Peyer's patch (tissue), 4 donors: ENCODE measurements around the gene SLFN11.

DNA sequence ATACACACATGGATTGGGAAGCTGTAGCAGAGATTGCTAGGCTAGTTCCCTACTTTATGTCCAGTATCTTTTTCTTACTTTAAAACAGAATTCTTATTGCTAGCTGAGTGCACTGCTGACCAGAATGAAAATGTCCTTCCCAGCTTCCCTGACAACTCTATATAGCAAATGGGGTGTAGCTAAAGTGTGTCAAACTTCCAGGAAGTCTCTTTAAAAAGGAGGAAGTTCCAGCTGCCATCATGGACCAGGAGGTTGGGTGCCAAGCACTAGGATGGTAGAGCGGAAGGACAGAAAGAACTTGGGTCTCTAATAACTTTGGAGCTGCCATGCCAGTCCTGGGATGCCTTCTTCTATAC lies 140.8 kb downstream of the MYO1D start:
- PRO-cap, result no peak
- RAMPAGE, long total RNA, 4 experiments, result no peak in any of the 4 experiments

- PRO-cap, result no peak
- RAMPAGE, long total RNA, 4 experiments, result no peak in any of the 4 experiments
These were observed 41.6 kb downstream of the MYO1D start for GRCh38 chr17:32835173-32835842.

GRCh38 chr17:33292053-33292270 lies 1.1 kb downstream of the ASIC2 start:
- PRO-cap, result no peak
- RAMPAGE, long total RNA, 4 experiments, result no peak in any of the 4 experiments

DNA sequence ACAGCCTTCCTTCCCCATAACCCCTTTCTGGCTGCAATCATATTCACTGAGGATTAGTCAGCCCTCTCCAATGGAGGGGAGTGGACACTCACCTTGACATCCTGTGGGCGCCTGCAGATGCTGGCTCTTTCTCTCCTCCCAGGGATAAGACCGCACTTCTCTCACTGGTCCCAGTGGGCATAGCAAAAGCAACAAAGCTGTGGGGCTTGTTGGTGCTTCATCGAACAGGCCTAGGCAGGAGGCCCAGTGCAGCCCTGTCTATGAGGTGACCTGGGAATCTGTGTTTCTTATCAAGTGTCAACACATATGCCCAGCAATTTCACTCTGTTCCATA lies 271.0 kb upstream of the CCL2 start:
- PRO-cap, result no peak
- RAMPAGE, long total RNA, 4 experiments, result no peak in any of the 4 experiments

GRCh38 chr17:34298144-34298522 lies 12.6 kb downstream of the CCL11 start:
- PRO-cap, result no peak
- RAMPAGE, long total RNA, 4 experiments, result no peak in any of the 4 experiments

DNA sequence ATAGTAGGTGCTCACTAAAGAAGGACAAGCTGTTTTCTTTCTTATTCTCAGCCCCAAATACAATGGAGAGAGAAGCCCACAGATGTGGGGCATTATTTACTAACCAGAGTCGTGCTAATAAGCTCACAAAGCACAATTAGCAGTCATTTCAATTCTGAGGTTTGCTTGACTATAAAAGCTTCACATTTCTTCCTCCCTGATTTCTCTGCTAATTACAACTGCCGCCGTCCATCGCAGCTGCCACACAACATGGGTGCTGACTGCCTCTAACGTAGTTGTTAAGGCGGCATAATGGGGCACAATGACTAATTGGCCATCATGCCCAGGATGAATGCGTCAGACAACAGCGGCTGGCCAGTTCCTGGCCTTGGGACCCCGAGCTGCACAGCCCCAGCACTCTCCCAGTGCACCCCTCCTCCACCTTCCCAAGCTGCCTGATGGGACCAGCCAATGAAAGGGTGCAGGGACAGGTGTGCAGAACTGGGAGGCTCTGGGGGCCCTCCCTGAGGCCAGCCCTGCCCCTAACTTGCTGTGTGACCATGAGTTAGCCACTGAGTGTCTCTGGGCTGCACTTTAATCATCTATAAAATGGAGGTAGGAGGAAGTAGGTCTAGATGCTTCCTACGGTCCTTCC lies 109.2 kb downstream of the CCT6B start:
- PRO-cap, result no peak
- RAMPAGE, long total RNA, 4 experiments, result no peak in any of the 4 experiments

DNA sequence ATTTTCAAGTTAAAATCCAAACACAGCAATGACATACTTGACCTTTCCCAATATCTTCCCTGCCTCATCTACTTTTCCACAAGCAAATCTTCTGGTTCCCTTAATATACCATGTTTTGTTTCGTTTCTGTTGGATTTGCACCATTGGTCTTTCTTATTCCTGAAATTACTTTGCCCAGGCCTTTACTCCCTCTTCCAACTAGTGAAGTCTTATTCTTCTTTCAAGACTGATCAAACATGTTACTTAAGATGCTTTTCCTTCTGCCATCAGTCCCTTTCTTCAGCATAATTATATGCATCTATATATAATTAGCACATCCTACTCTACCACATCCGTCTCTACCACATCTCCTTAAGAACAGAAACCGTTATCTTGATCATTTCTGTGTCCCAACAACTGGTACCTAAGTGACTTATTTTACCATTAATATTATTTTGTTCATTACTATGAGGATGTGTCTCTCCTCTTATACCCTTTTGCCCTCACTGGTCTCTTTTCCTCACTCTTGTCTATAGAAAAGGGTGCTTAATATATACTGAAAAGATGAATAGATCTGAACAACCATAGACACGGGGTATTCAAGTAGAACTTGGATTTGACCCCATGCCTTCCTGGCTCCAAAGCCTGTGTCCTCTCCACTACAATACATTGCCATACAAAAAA lies 889 bp downstream of the CCT6B start:
- PRO-cap, result no peak
- RAMPAGE, long total RNA, 4 experiments, result no peak in any of the 4 experiments

DNA sequence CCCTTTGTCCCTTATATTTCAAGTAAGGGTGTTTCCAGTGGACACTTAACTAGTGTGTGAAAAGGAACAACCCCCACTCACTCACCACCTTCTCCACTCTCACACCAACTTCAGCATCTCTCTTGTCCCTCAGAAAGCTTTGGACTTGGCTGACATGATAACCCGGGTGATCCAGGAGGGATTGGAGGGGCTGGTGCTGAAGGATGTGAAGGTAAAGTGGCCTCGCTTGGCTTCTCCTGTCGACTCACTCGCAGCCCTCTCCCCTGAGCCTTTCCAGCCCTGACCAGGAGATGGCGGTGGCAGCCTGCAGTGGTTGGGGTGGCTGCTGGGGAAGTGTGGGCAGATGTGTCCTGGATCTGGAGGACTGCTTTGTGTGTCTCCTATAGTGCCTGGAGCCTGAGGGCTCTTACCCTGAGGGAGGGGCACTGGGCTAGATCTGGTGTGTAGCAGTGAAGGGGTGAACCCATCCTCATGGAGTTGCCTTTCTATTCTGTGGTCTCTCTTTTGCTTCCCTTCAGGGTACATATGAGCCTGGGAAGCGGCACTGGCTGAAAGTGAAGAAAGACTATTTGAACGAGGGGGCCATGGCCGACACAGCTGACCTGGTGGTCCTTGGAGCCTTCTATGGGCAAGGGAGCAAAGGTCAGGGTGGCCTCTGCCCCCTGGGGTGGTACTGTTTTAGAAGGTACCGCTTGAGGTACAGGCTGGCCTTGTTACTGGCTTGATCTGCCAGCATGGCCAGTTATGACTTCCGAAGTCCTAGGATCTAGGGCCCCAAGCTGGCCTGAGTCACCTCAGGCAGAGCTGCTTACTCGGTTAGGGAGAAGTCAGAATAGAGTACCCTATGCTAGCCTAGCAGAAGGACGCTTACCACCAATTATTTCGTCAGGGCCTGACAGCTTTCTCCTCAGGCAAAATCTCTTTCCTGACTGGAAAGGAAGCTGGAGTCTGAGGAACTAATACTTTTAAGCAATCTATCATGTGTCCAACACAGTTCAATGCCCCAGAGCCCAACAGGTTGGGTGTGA lies 18.1 kb downstream of the LIG3 start:
- PRO-cap, result no peak
- RAMPAGE, long total RNA, 4 experiments, result no peak in any of the 4 experiments

DNA sequence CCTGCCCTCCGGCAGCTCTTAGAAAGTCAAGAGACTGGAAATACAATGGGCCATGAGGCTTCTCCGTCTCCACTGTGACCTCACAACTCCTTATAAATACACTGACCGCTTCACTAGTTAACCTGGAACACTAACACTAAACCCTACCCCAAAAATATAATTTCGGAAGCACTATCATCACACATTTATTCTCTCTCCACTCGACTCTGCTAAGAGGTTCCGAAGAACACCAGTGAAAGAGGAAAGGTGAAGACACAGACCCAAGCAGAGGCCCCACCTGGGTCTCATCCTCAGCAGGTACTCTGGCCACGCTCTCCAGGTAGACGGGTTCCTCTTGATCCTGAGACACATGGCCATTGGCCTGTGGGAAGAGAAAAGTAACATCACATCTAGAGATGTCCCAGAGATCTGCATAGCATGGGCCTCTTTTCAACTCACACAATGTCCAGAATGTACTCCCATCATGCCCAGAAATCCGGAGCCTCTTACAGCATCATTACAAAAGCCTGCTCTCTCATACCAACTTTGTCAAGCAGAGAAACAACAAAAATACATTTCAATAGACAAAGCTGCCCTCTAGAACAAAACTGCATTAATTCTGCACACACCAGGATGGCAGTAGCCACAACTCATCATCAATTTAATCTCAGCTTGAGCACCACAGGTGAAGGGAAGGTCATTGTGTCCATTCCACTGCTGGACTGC lies 37.1 kb downstream of the LIG3 start:
- PRO-cap, result no peak
- RAMPAGE, long total RNA, 4 experiments, result no peak in any of the 4 experiments

- PRO-cap, result no peak
- RAMPAGE, long total RNA, 4 experiments, result no peak in any of the 4 experiments
These were observed 24.9 kb downstream of the RFFL start for GRCh38 chr17:35038642-35038964.

GRCh38 chr17:35051074-35051662 lies 12.3 kb downstream of the RFFL start:
- PRO-cap, result no peak
- RAMPAGE, long total RNA, 4 experiments, result no peak in any of the 4 experiments

- PRO-cap, result no peak
- RAMPAGE, long total RNA, 4 experiments, result no peak in any of the 4 experiments
These were observed 6.0 kb downstream of the RFFL start for GRCh38 chr17:35057366-35058090.

- PRO-cap, result no peak
- RAMPAGE, long total RNA, 4 experiments, result no peak in any of the 4 experiments
These were observed 6.1 kb downstream of the SLC35G3 start for GRCh38 chr17:35187924-35188690.

- PRO-cap, result no peak
- RAMPAGE, long total RNA, 4 experiments, result no peak in any of the 4 experiments
These were observed 2.3 kb downstream of the SLFN5 start for GRCh38 chr17:35245058-35245679.

- PRO-cap, result no peak
- RAMPAGE, long total RNA, 4 experiments, result no peak in any of the 4 experiments
These were observed 27.7 kb downstream of the SLFN11 start for GRCh38 chr17:35345576-35346256.

DNA sequence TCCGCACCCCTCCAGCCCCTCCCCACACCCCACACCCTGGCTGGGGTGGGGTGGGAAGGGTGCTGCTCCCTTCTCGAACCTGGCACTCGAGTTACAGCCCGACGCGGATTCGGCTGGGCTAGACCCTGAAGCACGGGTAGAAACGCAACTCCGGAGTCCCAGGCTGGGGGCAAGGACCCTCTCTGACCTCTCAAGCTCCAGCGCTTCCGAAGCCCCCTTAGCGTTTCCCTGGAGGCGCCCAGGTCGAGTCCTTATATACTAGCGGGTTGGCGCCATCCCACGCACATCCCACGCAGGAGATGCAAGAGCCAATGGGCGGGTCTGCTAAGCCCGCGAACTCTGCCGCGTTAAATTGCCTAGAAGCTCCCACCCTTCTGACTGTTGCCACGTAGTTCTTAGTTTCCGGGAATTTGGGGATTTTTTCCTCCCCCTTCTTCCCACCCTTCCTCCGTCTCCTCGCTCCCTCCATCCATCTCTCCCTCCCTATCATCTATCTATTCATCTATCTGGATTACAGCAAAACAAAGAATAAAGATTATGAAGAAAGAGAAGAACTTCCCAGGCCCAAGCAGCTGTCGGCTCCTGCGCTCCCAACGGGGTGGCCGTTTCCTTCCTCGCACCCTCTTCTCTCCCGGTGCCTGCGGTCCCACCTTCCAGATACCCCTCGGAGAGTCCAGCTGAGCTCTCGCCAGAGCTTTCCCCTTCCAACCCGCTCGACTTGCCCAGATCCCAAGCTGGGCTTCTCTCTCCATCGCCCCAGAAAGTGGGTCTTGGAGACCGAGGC lies at the start of gene SLFN11:
SLFN11 (minus strand) TSS at position 227 of the 784 bp plus-strand sequence.
- PRO-cap, result bidirectional peak, plus-strand start at position 447 of the sequence, minus-strand start at position 229 of the sequence
- RAMPAGE, long total RNA, 4 experiments, result start-site peak on the minus strand in 1 of 4 experiments, centred at position 179 of the sequence, 11 reads per replicate

DNA sequence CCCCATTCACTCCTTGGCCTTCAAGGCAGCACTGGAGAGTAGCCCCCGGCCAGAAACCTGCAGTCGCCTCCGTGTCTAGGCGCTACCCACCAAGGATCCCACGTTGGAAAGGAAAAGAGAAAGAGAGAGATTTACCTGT lies 438 bp downstream of the SLFN12 start:
- PRO-cap, result no peak
- RAMPAGE, long total RNA, 4 experiments, result no peak in any of the 4 experiments

GRCh38 chr17:35588245-35588511 lies 1.1 kb downstream of the AP2B1 start:
- PRO-cap, result no peak
- RAMPAGE, long total RNA, 4 experiments, result no peak in any of the 4 experiments

DNA sequence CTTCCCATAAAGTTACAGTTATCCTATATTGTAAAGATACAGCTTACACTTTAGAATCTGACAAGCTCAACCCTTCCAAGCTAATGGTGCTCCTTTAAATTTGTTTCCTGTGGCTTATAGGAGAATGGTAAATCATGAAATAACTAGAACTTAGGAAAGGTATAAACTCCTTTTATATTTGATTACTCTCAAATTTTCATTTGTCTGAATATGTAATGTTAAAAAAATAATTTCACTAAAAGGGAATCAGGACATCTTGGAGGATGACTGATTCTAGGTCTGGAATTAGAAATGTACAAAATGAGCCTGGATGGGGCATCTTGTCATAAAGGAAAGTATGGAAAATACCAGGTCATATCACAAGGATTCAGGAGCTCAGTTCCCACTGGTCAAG lies 16.2 kb downstream of the AP2B1 start:
- PRO-cap, result no peak
- RAMPAGE, long total RNA, 4 experiments, result no peak in any of the 4 experiments

DNA sequence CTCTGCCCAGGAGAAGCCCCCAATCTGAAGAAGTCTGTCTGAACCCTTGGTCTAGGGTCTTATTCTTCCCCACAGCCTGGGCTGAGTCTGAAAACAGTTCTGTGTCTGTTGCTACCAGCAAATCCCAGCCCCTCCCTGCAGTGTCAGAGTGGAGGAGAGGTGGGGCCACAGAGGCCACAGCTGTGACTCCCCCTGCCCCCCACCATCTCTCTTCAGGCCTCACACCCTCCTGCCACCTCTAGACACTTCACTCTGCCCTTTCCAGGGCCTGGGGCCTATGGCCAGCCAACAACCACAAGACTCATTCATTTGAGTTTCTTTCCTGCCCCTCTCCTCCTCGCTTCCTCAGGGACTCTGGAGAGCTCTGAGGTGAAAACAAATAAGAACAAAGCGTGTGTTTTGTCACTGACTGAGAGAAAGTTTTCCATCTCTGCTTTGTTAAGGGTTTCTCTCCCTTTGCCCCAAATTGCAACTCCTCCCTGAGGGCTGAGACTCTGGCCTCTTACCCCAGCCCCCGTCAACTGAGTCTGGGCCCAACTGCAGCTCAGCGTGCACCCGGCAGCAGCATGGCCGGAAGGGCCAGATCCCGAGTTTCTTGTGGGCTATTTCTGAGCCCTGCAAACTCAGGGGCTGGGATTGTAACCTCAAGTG lies 13.1 kb downstream of the C17orf50 start:
- PRO-cap, result no peak
- RAMPAGE, long total RNA, 4 experiments, result no peak in any of the 4 experiments